A172 (cell line): ENCODE measurements around the gene HIGD1A.

- RAMPAGE, long total RNA = no peak
Measured at GRCh38 chr3:42013308-42014157, 51.6 kb upstream of the ULK4 start.

DNA sequence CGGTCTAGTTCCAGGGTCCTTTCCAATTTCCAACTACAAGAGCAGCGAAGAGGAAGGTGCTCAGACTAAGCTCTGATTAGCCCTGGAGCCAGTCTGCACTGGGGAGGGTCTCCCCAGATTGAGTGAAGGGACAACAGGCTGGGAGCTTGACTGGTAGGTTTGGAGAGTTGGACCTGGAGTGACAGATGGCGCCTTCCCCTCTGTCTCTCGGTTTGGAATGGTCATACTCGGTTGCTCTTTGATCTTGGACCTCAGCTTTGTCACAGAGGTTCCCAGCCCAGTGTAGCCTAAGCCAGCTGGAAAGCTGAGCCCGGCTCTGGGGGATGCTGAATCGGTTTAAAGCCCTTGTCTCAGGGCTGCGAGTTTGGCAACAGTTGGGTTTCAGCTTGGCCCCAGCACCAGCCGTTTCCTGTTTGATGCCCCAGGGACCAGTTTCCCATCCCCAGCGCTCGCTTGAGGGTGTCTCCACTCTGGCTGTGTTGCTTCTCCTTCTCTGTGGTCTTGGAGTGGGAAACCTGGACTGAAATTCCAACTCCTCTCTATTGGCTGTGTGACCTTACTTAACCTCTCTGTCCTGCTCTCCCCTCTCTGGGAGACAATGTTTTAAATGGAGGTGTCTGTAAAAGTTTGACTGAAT, 53.2 kb upstream of the ULK4 start:
- RAMPAGE, long total RNA = no peak

DNA sequence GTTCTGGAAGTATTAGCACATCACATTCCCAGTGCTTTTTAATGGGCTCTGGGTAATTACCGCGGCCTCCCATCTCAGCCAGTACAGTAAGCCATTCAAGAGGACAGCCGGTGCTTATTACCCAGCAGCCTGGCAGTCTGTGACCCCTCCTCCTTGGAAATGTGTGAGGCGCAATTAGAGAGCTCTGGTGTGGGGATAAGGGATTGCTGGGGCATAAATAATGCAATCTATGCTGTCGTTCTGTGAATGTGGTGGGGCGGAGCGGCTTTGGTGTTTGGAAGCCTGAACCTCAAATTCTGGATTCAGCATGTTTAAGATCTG, 58.1 kb upstream of the TRAK1 start:
- RAMPAGE, long total RNA = no peak

DNA sequence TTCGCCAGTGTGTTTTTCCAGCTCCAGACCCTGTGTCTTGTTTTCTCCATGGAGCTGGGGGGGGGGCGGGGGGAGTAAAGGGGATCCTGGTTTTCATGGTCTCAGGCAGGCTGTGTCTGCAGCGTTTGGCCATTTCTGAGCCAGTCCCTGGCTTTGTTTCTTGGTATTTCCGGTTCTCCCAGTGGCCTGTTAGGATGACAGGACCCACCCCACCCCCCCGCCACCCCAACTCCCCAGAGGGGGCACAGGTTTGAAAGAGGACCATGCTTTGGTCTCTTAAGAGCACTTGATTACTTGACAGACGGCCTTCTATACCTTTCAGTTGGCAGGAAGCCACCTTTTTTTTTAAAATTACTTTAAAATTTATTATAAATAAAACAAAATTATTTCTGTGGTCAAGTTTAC, 47.6 kb upstream of the TRAK1 start:
- RAMPAGE, long total RNA = no peak

- RAMPAGE, long total RNA = no peak
Measured at GRCh38 chr3:42098652-42099196, 7.6 kb downstream of the TRAK1 start.

GRCh38 chr3:42100955-42101968, 10.1 kb downstream of the TRAK1 start:
- RAMPAGE, long total RNA = no peak

GRCh38 chr3:42133674-42133873, 42.4 kb downstream of the TRAK1 start:
- RAMPAGE, long total RNA = no peak

DNA sequence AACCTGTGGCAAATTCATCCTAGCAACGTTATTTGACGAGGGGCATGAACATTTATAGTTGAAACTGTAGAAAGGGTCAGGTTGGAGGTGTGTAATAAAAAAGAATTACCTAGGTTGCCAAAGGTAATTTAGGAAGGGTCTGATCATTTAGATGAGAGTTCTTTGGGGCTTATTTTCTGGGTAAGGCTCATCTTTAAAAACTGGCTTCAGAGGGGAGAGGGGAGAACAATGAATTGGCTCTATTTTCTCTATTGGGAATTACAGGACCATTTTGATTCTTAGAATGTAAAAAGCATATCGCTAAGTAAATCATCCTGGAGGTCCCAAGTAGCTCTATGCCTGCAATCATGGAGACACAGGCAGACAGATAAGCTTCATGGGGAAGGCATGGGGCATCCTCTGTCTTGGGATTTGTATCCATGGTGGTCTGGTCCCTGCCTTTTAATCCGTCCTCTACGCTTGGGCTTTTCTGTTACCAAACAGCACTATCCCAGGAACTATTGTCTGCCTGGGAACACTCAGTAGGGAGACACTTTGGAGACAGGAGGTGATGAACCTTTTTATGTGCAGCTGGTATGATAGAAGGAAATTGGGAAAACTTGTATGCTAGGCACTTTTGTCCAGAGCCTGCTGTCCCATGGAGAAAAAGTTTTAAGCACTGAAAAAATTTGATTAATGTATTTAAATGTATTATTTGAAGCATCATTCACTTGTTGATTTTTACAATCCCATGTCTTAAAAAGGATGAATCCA, 54.0 kb downstream of the CCK start:
- RAMPAGE, long total RNA = no peak

- RAMPAGE, long total RNA = no peak
Measured at GRCh38 chr3:42388177-42388739, 22.2 kb downstream of the LYZL4 start.

- RAMPAGE, long total RNA = no peak
Measured at GRCh38 chr3:42496805-42497345, 5.6 kb upstream of the VIPR1 start.

- RAMPAGE, long total RNA = no peak
Measured at GRCh38 chr3:42532601-42533709, 30.5 kb downstream of the VIPR1 start.

DNA sequence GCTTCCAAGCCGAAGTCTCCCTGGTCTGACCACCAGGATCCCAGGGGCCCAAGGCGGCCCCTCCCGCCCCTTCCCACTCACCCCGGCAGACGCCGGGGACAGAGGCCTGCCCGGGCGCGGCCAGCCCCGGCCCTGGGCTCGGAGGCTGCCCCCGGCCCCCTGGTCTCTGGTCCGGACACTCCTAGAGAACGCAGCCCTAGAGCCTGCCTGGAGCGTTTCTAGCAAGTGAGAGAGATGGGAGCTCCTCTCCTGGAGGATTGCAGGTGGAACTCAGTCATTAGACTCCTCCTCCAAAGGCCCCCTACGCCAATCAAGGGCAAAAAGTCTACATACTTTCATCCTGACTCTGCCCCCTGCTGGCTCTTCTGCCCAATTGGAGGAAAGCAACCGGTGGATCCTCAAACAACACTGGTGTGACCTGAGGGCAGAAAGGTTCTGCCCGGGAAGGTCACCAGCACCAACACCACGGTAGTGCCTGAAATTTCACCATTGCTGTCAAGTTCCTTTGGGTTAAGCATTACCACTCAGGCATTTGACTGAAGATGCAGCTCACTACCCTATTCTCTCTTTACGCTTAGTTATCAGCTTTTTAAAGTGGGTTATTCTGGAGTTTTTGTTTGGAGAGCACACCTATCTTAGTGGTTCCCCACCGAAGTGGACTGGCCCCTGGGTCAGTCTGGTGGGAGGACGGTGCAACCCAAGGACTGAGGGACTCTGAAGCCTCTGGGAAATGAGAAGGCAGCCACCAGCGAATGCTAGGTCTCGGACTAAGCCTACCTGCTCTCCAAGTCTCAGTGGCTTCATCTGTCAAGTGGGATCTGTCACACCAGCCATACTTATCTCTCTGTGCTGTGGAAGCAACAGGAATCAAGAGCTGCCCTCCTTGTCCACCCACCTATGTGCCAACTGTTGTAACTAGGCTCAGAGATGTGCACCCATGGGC, 34.1 kb downstream of the VIPR1 start:
- RAMPAGE, long total RNA = no peak

DNA sequence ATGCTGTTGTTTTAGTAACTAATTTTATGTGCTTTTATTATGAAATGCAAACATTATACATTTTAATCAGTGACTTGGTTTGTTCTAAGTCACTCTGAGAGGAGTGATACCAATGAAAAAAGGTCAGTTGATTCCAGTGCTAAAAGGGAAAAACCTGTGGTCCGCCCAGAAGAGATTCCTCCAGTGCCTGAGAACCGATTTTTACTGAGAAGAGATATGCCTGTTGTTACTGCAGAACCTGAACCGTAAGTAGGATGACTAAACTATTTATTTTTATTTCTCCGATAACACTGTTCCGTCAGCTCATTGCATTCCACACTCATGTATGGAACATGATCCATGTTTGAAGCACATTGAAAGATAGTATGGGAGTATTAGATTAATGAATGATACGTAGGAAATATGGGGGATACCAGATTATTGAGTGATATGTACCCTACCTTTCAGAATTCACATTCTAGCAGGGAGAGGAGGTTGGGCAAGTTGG, 20.0 kb upstream of the ZBTB47 start:
- RAMPAGE, long total RNA = no peak

DNA sequence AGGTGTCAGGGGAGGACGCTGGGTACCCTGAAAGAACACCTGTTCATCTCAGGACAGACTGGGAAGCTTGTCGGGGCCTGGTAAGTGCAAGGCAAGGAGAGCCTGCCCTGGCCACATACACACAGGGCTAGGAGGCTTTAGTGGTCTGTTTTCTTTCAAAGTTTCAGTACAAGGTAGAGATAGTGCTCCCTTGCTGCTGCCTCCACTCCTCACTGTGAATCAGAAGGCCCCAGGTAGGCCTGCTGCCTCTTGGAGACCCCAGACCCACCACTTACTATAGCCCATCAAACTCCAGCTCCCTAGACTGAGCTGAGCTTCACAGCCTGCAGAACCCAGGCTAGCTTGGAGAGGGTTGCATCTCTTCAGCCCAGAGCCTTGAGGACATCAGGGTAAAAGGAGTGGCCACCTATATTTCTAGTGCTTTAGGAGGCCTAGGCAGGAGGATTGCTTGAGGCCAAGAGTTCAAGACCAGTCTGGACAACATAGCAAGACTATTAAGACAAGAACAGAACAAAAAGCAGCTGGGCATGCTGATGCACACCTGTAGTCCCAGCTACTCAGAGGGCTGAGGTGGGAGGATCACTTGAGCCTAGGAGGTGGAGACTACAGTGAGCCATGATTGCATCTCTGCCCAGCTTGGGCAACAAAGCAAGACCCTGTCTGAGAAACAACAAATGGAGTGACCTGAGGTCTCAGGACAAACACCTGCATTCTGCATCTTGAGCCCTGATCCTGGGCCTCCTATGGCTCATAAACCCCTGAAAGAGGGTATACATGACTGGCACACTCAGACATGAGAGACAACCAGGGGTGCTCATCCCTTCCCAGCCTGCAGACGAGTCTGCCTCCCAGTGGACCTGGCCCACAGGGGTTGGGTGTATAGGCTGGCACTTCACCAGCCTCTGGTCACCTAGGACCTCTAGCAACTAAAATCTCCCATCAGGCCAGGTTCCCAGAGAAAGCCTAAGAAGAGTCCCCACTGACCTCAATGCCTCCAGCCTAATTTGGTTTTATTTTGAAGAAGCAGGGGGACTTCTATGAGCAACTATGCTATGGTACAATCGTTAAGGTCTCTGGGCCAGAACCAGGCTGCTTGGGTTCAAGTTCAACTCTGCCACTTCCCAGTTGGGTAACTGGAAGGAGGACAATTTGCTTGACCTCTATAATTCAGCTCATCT, 3.1 kb upstream of the ZBTB47 start:
- RAMPAGE, long total RNA = no peak

DNA sequence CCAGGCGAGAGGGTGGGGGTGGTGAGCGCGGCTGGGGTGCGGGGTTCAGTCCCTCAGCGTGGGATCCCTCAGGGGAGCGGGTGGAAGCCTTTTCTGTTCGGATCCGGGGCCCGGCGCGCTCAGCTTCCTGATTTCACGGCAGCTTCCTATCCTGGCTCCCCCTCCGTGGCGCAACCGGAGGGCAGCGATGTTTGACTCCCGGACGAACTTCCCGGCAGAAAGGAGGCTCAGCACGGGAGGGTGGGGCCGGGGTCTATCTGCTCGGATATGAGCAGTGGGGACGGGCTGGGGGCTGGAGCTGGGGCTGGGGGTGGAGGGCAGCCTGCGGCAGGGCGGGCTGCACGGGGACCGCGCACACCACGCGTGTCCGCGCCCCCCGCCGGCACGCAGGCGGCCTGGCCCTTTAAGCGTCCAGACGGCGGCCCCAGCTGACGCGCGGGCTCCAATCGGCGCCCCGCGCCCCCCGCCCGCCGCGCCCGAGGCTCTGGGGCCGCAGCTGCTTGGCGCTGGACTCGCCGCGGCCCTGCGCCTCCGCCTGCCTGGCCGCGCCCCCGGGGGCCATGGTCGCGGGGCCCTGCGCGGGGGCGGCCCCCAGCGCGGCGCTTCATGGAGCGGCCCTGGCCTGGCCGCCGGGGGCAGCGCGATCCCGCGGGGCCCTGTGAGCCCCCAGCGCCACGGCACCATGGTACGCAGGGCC, 662 bp downstream of the ZBTB47 start:
- RAMPAGE, long total RNA = no peak

- RAMPAGE, long total RNA = no peak
Measured at GRCh38 chr3:42746366-42746899, 26.6 kb downstream of the CCDC13 start.

GRCh38 chr3:42763039-42763347, 10.1 kb downstream of the CCDC13 start:
- RAMPAGE, long total RNA = no peak

GRCh38 chr3:42804106-42804816, at the start of gene HIGD1A:
TSS of gene HIGD1A (minus strand) at chr3:42804490.
- RAMPAGE, long total RNA = start-site peak on the minus strand at chr3:42804454-42804502, 1,655 and 3,047 reads in 2 replicates

GRCh38 chr3:42846638-42847600, 28.8 kb downstream of the CYP8B1 start:
- RAMPAGE, long total RNA = no peak

GRCh38 chr3:42876443-42876794, 740 bp upstream of the CYP8B1 start:
- RAMPAGE, long total RNA = no peak